ENCODE measurements around a stretch of chr9.

DNA sequence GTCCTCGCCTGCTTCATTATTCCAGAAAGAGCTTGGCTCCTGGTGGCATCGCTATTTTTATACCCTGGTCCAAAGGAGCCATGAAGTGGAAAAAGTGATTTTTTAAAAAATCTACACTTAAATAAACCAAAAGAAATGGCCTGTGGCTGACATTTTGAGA, 727 bp downstream of the DOCK8 start:
- PRO-cap, 2 experiments: no peak in any of the 2 experiments

GRCh38 chr9:297056-297422, 82.4 kb downstream of the DOCK8 start:
- PRO-cap, 2 experiments: no peak in any of the 2 experiments

DNA sequence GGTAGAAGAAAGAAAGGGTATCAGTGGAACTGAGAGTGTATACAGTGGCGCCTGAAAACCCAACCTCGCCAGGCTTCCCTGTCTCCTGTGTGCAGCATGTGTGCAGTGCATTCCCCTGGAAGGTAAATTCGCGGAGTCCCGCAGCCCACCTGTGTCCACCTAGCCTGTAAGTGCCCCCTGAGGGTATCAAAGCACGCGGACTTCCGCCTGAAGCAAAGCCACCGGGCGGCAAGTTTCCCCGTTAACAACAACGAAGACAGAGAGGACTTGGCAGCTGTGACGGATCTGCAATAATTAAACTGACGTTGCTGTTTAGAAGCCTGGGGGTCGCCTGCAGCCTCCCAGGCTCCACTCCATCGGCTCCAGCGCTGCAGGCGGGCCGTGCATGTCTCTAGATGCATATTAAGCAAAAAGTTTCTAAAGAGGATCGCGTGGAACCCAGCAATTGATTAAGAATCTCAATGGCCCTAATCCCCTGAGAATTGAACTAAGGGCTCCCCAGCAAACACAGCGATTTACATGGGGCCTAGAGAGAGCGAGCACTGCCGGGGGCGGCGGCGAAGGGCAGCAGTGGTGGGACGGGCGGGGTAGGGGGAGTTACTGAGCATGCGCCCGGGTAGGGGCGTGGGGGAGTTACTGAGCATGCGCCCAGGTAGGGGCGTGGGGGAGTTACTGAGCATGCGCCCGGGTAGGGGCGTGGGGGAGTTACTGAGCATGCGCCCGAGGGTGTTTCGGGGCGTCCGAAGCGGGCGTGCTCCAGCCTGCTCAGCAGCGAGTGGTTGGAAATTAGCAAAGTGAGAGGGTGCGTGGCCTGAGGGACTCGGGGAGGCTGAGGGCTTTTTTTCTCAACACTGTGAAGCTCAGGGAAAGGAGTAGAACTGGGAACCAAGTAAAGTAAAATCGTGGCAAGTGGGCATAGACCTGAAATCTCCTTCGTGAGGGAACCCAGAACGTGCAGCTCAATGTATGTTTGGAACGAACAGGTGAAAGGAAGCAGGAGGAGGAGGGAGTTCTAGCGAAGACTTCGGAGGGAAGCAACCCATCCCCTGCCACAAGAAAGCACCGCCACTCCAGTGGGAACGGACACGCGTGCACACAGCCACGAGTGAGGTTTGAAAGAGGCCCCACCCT, 34.6 kb upstream of the KANK1 start:
- PRO-cap, 2 experiments: peak in 2 of 2 experiments; most common plus-strand start position 723 of the sequence (in 1); most common minus-strand start position 544 of the sequence (in 1)

GRCh38 chr9:652859-653131, 148.3 kb downstream of the KANK1 start:
- PRO-cap, 2 experiments: no peak in any of the 2 experiments

GRCh38 chr9:684042-684965, 157.2 kb upstream of the DMRT1 start:
- PRO-cap, 2 experiments: no peak in any of the 2 experiments

- PRO-cap, 2 experiments: no peak in any of the 2 experiments
Observed at GRCh38 chr9:698098-698725, 143.3 kb upstream of the DMRT1 start.

DNA sequence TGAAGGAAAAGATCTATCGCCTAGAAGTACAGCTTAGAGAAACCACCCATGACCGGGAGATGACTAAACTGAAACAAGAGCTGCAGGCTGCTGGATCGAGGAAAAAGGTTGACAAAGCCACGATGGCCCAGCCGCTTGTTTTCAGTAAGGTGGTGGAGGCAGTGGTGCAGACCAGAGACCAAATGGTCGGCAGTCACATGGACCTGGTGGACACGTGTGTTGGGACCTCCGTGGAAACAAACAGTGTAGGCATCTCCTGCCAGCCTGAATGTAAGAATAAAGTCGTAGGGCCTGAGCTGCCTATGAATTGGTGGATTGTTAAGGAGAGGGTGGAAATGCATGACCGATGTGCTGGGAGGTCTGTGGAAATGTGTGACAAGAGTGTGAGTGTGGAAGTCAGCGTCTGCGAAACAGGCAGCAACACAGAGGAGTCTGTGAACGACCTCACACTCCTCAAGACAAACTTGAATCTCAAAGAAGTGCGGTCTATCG, 129.3 kb upstream of the DMRT1 start:
- PRO-cap, 2 experiments: no peak in any of the 2 experiments

- PRO-cap, 2 experiments: peak in 1 of 2 experiments; most common plus-strand start chr9:746392 (in 1); most common minus-strand start chr9:746152 (in 1)
Observed at GRCh38 chr9:745893-746585, 95.5 kb upstream of the DMRT1 start.

GRCh38 chr9:841969-842296, 436 bp downstream of the DMRT1 start:
- PRO-cap, 2 experiments: no peak in any of the 2 experiments

- PRO-cap, 2 experiments: no peak in any of the 2 experiments
Observed at GRCh38 chr9:972435-973352, 3.8 kb upstream of the DMRT3 start.

- PRO-cap, 2 experiments: no peak in any of the 2 experiments
Observed at GRCh38 chr9:1010766-1011270, 34.4 kb downstream of the DMRT3 start.

DNA sequence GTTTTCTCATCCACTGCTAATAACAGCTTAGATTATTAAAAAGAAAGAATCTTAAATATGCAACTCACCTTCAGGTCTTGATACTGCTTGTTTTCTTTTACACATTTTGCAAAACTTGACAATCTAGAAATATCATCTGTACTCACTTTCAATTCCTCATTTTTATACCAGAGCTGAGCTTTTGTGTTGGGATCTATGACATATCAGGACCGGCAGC, 75.7 kb upstream of the SMARCA2 start:
- PRO-cap, 2 experiments: no peak in any of the 2 experiments

DNA sequence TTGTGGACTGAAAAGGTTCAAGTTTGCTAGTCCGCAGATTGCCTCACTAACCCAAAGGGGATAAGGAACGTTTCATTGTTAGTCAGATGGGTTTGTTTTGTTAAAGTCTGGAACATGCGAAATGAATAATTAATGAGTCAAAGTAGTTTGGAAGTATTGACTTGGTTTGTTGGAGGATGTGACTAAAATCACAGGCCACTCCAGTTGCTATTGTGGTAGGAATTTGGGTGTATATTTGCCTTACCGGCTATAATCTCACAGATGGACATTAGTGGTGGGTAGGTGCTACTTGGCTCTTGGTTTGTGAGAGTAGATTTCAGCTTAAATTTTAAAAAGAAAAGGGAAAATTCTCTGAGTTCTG, 40.2 kb downstream of the SMARCA2 start:
- PRO-cap, 2 experiments: no peak in any of the 2 experiments

GRCh38 chr9:2161324-2162164, 146.4 kb downstream of the SMARCA2 start:
- PRO-cap, 2 experiments: no peak in any of the 2 experiments

- PRO-cap, 2 experiments: no peak in any of the 2 experiments
Observed at GRCh38 chr9:2229191-2229828, 214.2 kb downstream of the SMARCA2 start.

- PRO-cap, 2 experiments: no peak in any of the 2 experiments
Observed at GRCh38 chr9:2634061-2634521, 12.5 kb downstream of the VLDLR start.

GRCh38 chr9:3224647-3225355, 301.0 kb downstream of the RFX3 start:
- PRO-cap, 2 experiments: no peak in any of the 2 experiments

- PRO-cap, 2 experiments: no peak in any of the 2 experiments
Observed at GRCh38 chr9:3398044-3398628, 127.7 kb downstream of the RFX3 start.

- PRO-cap, 2 experiments: no peak in any of the 2 experiments
Observed at GRCh38 chr9:3505582-3506670, 19.9 kb downstream of the RFX3 start.

DNA sequence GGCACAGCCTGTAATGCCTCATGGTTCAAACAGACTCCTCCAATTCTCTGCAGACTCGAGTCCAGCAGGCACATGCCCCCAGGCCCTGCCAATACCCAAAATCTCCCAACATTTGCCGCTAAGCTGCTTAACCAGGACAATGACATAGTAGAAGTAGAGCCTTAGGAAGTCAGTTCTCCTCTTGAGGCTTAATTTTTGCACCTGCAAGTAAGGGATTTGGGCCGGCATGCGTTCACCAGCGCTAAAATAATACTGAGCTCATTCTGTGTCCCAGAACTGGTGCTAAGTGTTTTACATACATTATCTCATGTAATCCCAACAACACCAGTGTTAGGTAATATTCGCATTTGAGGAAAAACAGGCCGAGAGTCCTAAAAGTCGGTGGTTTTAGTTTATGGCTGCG, 1.4 kb upstream of the RFX3 start:
- PRO-cap, 2 experiments: peak in 1 of 2 experiments; most common plus-strand start position 42 of the sequence (in 1)

All from psoas muscle (tissue), 2 donors.